AG09319 (cell line): ENCODE measurements around the genes LGALS16, CLC, PRX and LTBP4.

DNA sequence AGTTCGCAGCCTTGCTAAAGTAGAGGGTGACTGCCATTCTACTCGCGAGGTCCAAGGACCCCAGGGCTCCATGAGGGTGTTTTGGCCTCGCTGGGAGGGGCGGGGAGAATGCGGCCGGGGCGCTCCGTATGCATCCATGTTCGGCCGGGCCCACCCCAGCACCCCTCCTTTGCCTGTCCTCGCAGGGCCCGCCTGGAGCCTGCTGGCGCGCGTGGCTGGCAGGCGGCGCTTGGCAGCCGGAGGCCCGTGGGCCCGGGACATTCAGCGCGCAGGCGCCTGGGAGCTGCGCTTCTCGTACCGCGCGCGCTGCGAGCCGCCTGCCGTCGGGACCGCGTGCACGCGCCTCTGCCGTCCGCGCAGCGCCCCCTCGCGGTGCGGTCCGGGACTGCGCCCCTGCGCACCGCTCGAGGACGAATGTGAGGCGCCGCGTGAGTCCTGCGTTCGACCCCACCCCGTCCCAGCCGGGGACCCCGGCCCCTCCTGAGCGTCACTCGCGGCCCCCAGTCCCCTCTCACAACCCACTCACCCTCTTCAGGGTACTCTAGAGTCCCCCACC lies 4.0 kb downstream of the DLL3 start:
- RRBS = 12% methylated on average over 17 of the region's 62 CpGs

DNA sequence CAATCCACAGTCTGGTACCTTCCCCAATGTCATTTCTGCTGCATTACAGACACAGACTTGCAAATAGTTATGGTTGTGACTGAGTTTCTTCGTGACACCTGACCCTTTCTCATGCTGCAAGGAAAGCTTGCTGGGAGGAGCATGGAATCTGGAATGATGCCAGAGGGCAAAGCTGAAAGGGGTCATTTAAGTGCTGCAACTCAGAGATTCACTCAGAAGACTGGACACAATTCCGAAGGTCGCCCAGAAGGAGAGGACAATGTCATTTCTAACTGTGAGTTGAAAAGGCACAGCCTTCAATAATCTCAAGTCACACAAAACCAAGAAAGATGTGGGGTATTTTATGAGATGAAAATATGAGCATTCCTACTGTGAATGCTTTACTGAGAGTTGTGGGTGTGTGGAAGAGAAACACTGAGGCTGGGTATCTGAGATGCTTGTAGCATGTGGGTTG lies at the start of gene LGALS16:
LGALS16 (plus strand) TSS at position 211 of the 454 bp plus-strand sequence.
- RRBS = no CpG with 5 or more reads among the region's 3 CpGs

DNA sequence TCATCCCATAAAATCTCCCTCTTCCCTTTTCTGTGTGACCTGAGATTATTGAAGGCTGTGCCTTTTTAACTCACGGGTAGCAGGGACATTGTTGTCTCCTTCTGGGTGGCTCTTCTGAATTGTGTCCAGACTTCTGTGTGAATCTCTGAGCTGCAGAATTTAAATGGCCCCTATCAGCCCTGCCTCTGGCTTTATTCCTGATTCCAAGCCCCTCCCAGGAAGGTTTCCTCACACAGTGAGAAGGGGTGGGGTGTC lies at the start of gene CLC:
CLC (minus strand) TSS at position 166 of the 255 bp plus-strand sequence.
- RRBS = no CpG with 5 or more reads among the region's 1 CpG

GRCh38 chr19:39823994-39825021 lies 9.7 kb downstream of the DYRK1B start:
- RRBS = 2% methylated on average over 8 of the region's 45 CpGs

DNA sequence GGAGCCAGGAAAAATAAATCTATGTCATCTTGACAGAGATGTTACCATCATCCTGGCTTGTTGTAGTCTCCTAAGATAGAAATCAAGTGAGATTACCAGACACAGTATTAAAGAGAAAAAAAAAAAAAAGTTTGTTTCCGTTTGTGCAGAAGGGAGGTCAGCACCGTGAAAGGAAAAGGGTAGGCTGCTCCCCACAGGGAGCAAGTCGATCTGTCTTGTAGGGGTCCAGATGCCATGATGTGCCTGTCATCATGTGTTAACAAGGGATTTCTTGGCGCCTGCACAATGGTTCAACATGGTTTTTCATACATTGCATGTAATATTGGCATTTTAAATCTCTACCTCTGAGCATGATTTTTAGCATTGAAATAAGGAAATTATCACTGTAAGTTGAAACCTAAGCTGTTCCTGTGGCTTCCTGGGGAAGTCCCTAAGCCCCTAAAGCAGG lies 29.4 kb upstream of the PSMC4 start:
- RRBS = no CpG with 5 or more reads among the region's 4 CpGs

DNA sequence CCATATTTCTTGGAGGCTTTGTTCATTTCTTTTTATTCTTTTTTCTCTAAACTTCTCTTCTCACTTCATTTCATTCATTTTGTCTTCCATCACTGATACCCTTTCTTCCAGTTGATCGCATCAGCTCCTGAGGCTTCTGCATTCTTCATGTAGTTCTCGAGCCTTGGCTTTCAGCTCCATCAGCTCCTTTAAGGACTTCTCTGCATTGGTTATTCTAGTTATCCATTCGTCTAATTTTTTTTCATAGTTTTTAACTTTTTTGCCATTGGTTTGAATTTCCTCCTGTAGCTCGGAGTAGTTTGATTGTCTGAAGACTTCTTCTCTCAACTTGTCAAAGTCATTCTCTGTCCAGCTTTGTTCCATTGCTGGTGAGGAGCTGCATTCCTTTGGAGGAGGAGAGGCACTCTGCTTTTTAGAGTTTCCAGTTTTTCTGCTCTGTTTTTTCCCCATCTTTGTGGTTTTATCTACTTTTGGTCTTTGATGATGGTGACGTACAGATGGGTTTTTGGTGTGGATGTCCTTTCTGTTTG lies 13.4 kb downstream of the ZNF780B start:
- RRBS = no CpG with 5 or more reads among the region's 5 CpGs

GRCh38 chr19:40147605-40148444 lies 43.4 kb upstream of the MAP3K10 start:
- RRBS = no CpG with 5 or more reads among the region's 25 CpGs

DNA sequence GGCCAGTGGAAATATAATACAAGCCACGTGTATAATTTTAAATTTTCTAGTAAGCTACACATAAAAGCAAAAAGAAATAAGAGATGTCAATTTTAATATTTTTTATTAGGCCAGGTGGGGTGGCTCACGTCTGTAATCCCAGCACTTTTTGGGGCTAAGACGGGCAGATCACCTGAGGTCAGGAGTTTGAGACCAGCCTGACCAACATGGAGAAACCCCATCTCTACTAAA lies 10.9 kb downstream of the TTC9B start:
- RRBS = no CpG with 5 or more reads among the region's 3 CpGs

DNA sequence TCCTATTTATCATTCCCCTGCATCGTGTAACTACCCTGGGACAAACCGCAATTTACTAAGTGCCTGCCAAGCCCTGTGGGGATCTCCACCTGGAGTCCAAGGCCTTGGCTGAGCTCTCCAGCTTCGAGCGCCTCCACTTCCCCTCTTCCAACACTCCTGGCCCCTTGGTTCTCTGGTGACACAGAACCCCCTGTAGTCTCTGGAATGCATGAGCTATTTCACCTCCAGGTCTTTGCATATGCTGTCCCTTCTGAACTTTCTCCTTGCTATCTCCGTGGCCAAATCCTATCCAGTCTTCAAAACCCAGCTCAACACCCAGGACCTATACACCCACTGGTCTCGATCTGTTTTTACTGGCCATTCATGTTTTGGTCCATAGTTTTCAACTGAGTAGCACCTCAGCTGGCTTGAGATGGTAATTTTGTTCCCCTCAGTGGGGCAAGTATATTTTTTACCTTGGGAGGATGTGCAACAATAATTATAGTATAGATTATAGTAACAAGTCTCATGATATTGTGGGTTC lies 26.1 kb upstream of the CCNP start:
- RRBS = no CpG with 5 or more reads among the region's 6 CpGs

- RRBS = no CpG with 5 or more reads among the region's 15 CpGs
These were observed 28.2 kb downstream of the AKT2 start for GRCh38 chr19:40256805-40257488.

- RRBS = no CpG with 5 or more reads among the region's 6 CpGs
These were observed 1.3 kb downstream of the PRX start for GRCh38 chr19:40411932-40412248.

GRCh38 chr19:40413080-40414008 lies at the start of gene PRX:
PRX (minus strand) TSS chr19:40413378.
- RRBS = 50% methylated on average over 1 of the region's 22 CpGs

DNA sequence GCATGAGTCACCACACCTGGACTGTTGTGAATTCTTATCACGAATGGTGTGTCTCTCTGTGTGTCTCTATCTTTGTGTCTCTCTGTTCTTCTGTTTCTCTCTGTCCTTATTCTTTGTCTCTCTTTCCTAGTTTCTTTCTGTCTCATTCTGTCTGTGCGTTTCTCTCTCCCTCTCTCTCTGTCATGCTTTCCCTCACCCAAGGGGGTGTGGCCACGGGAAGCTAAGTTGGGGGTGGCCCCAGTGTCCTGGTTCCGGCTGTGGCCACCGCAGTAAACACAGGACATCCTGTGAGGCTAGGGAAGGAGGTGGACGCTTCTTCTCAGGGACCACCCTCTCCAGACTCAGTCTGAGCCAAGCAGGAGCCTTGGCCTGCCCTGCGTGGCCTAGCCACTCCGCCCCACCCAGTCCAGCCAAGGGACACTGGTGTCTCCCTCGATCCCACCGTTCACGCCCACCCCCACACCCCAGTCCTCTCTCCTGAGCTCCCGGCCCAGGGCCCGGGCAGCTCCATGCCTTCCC lies 3.9 kb upstream of the PRX start:
- RRBS = no CpG with 5 or more reads among the region's 13 CpGs

GRCh38 chr19:40422760-40423236 lies 3.0 kb downstream of the SERTAD1 start:
- RRBS = 94% methylated on average over 6 of the region's 17 CpGs

DNA sequence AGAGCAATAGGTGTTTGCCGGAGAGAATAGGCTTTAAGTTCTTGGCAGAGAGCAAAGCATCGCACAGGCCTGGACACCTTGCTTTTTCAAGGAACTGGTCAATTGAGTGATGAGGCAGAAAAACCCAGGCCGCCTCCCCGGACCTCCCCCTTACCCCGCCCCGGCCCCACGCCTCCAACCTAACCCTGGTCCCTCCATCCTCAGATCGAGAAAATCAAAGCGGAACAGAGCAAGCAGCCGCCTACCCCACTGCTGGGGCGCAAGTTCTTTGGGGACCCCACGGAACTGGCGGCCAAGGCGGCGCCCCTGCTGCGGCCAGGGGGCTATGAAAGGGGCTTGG lies 9.2 kb upstream of the SHKBP1 start:
- RRBS = no CpG with 5 or more reads among the region's 16 CpGs

DNA sequence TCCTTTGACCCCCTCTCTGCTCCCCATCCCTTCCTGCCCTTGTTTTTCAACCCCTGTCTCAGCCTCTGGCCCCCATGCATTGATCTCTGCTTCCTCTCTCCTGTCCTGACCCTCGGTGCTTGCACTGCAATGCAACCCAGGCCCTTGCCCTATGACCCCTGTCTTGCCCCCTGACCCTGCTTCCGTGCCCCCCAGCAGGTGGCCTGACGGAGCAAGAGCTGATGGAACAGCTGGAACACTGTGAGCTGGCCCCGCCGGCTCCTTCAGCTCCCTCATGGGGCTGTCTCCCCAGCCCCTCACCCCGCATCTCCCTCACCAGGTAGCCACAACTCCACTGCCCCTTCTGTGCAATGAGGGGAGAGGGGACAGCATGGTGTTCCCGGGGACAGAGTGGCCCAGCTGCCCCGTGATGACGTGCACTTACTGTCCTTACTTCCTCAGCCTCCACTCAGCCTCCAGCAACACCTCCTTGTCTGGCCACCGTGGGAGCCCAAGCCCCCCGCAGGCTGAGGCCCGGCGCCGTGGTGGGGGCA lies 10.6 kb upstream of the LTBP4 start:
- RRBS = no CpG with 5 or more reads among the region's 14 CpGs

- RRBS = no CpG with 5 or more reads among the region's 8 CpGs
These were observed 9.7 kb upstream of the LTBP4 start for GRCh38 chr19:40591194-40592119.

GRCh38 chr19:40594149-40595330 lies 6.6 kb upstream of the LTBP4 start:
- RRBS = 19% methylated on average over 3 of the region's 24 CpGs

- RRBS = 2% methylated on average over 32 of the region's 83 CpGs
These were observed at the start of gene LTBP4 for GRCh38 chr19:40600926-40601830. LTBP4 (plus strand) TSS chr19:40601369.

DNA sequence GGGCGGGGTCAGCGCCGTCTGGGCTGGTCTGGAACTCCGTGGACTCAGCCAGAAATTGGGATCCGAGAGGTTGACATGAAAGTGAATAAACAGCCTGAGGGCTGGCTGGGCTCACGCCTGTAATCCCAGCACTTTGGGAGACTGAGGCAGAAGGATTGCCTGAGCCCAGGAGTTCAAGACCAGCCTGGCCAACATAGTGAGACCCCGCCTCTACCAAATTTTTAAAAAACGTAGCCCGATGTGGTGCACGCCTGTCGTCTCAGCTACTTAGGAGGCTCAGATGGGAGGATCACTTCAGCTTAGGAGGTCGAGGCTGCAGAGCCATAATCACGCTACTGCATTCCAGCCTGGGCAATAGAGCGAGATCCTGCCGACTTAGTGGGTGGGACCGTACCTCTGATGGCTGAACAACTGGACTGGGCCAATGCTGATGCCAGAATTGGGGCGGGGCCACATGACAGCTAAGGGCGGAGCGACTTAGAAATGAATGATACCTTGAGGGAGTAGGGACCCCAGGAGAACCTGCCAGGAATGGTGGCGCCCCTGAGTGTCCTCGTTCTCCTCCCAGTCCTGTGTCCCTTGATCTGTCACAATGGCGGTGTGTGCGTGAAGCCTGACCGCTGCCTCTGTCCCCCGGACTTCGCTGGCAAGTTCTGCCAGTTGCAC lies 3.4 kb downstream of the LTBP4 start:
- RRBS = 44% methylated on average over 2 of the region's 26 CpGs